Natural killer cell (primary cell): Measurements from ENCODE around the genes KRTAP2-3, KRT37 and KRT36.

- PRO-cap: no peak
Measured at GRCh38 chr17:40356500-40357677, 7.6 kb downstream of the GJD3 start.

DNA sequence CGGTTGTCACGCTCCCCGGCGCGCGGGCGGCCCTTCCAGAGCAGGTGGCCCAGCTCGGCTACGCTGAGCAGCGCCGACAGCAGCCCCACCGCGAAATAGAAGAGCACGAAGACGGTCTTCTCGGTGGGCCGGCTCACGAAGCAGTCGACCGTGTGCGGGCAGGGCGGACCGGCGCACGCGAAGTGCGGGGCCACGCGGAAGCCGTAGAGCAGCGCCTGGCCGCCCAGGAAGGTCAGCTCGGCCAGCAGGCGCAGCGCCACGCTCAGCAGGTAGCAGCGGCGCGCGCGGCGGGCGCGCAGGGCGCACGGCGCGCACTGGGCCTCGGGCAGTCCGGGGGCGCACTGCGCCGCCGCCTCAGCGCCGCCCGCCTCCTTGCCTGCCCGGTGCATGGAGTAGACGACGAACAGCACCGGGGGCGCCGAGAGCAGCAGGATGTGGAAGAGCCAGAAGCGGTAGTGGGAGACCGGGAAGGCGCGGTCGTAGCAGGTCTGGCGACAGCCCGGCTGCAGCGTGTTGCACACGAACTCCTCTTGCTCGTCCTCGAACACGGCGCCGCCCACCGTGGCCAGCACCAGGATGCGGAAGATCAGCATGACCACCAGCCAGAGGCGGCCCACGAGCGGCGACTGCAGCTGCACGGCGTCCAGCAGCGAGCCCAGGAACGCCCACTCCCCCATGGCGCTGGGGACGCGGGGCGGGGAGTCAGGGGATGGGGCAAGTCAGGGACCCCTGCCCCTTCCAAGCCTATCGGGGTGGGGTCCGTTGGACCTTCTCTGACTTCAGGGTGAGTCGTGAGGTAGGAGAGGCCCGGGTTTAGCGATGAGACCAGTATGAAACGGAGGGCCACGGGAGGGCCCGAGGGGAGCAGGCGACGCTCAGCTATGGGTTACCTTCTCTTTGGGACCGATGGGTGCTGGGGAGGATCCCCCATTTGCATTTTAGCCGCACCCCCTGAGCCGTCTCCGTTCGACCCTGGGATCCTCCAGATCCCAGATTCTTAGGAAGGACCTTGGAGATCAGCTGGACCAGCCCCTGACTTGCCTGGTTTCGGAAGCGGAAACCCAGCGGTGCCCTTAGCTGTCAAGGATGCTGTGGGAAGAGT is 1.0 kb downstream of the GJD3 start:
- PRO-cap: no peak

GRCh38 chr17:40479973-40481098 is 21.1 kb downstream of the TNS4 start:
- PRO-cap: bidirectional peak, plus-strand start at chr17:40480735, minus-strand start at chr17:40480714

- PRO-cap: no peak
Measured at GRCh38 chr17:40490289-40491381, 10.8 kb downstream of the TNS4 start.

DNA sequence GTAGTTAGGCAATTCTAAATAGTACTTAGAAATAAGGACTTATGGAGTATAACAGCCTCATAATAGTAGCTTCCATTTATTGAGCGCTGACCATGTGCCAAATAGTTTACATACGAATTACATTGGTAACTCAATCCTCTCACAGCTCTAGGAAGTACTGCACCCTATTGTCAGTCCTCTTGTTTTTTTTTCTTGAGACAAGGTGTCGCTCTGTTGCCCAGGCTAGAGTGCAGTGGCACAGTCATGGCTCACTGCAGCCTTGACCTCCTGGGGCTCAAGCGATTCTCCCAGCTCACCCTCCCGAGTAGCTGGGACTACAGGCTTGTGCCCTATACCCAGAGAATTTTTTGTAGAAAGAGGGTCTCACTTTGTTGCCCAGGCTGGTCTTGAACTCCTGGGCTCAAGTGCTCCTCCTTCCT is 3.0 kb downstream of the TNS4 start:
- PRO-cap: no peak

- PRO-cap: no peak
Measured at GRCh38 chr17:40509964-40510860, 8.8 kb upstream of the TNS4 start.

DNA sequence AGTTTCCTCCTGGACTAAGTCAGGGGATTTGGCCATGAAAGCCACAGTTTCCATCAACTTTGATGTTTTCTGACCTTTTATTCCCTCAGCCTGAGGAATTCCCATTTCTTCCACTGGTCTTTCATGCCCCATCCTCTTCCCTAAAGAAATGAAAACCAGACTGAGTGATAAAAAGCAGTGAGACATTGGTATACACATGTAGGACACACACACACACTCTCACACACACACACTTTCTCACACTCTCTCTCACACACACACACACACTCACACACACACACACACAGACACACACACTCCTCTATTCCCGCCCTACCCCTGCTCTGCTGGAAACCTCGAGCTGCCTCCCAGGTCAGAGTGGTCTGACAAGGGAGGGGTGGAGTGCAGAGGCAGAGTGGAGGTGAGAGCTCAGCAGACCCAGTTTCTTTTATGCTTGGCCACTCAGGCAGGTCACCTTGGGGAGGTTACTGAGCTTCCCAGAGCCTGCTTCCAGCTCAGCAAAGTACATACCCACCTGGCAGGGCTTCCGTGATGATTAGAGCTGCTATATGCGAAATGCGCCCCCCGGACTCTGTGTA is 30.8 kb downstream of the CCR7 start:
- PRO-cap: no peak

DNA sequence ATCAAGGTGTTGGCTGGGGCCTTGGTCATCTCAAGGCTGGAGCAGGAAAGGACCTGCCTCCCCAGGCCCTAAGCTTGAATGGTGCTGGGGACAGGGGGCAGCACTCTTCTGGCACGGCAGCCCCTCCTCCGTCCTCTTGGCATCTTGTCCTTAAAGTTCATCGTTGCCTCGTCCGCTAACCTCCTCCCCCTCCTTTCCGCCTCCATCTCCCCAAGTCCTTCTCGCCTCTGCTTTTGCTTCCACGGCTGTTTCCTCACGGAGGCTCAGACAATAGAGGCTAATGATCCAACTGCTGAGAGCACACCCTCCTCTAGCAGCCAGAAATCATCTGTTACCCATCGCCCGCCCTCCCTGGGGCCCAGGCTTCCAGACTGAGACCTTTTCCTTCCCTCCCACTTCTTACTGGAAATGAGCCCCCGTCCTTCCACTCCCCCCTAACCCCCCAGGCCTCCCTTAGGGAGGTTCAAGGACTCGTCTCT is 23.1 kb downstream of the CCR7 start:
- PRO-cap: no peak

DNA sequence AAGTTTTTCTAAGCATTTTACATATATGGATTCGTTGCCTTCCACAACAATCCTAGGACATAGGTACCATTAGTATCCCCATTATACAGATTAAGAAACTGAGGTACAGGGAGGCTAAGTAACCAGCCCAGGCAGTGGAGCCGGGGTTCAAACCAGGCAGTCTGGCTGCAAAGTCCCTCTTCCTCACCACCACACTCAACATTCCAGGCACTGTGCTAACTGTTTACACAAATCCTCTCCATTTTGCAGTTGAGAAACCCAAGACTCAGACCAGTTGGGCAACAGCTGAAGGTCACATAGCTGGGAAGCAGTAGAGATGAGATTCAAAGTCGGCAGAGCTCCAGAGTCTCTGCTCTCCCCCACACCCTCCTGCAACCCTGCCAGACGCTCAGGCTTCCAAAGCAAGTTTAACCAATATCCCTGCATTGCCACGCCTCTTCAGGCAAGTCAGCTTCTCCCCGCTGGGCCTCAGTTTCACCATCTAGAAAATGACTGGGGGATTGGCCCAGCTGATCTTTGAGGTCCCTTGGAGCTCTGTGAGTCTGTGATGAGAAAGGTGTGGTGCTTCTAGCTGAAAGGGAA is 14.1 kb downstream of the CCR7 start:
- PRO-cap: no peak

GRCh38 chr17:40558671-40559494 is 6.4 kb downstream of the CCR7 start:
- PRO-cap: no peak

DNA sequence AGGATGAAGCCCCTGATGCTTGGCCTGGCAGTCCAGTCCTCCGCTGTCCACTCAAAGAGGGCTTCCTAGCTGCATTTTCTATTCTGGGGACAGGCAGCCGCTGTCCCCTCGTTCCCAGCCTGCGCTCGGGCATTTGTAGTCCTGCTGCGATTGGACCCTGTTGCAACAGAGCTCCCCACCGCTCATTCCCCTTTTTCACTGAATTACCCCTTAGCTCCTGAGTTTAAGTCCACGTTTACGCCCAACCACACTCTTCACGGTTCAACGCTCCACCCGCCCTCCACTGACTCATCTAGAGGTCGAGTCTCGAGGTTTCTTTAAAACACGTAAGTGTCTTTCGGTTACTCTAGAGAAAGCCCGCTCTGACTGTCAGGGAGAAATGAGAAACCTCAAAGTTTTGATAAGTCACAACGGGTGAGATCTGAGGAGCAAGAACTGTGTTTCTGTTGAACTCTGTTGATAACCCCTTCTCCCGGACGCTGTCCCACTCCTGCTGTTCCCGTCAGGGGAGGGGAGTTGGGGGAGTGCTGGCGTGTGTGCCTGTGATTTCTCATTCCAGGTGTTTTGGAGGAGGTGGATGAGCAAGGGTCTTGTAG is 4.5 kb downstream of the CCR7 start:
- PRO-cap: bidirectional peak, plus-strand start at position 408 of the sequence, minus-strand start at position 200 of the sequence

- PRO-cap: no peak
Measured at GRCh38 chr17:40817964-40818618, 4.3 kb downstream of the KRT10 start.

- PRO-cap: no peak
Measured at GRCh38 chr17:40819495-40819836, 2.9 kb downstream of the KRT10 start.

- PRO-cap: no peak
Measured at GRCh38 chr17:41059908-41060181, at the start of gene KRTAP2-3. KRTAP2-3 (minus strand) TSS chr17:41060114.

- PRO-cap: no peak
Measured at GRCh38 chr17:41060182-41060662, 308 bp upstream of the KRTAP2-3 start.

GRCh38 chr17:41341327-41342079 is 9.1 kb downstream of the KRT33A start:
- PRO-cap: no peak

DNA sequence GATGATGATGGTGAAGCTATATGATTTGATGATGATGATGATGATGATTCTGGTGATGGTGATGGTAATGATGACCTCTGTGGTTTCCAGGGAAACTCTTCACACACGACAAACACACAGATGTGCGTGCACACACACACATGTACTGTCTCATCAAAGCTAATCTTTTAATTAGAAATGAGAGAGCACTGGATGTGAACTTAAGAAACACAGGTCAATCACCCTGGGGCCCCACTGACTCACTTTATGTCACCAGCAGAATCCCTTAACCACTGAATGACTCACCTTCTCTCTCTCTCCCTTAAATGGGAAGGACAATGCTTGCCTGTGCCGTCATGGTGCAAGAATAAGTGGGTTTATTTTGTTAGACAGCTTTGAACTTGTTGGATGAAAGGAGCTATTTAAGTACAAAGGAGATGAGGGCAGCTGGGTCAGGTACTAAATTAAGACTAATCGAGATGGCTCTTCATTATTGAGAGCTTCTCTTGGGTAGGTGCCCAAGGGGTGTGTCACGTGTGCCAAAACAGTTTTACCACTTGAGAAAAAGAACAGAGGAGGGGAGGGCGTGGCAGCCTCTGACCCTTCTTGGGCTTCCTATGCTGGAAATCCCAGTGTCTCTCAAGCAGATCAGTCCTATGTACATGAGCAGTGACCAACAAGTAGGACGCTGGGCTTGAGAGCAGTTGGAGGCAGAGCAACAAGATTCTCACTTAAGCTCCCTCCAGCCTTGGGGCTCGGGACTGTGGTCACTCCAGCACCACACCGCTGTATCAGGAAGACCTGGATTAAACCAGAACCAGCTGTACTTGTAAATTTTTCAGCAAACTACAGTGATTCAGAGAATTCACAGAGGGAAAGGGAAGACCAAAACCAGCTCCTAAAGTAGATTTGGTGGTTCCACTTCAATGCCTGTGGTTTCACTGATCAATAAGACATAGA is 6.7 kb upstream of the KRT31 start:
- PRO-cap: no peak

DNA sequence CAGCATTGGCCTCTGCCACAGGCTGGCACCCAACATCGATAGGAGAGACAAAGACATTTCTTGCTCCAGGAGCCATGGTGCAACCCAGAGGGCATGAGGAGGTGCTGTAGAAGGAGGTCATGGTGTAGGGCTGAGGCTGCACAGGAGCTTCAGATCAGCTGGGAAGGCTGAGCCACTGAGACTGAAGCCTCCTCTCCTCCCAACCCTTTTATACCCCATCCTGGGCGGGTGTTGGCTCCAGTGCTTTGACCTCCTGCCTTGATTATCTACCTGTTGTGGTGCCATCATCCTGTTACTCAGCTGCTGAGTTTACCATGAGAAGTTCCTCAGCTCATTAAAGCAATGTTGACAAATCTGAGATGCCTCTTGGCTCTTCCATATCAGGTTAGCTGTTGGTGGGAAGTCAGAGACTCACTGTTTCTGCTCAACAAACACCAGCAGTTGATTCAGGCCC is at the start of gene KRT37:
Gene KRT37, minus strand, starts transcription at position 183 of the 454 bp plus-strand sequence.
- PRO-cap: no peak

DNA sequence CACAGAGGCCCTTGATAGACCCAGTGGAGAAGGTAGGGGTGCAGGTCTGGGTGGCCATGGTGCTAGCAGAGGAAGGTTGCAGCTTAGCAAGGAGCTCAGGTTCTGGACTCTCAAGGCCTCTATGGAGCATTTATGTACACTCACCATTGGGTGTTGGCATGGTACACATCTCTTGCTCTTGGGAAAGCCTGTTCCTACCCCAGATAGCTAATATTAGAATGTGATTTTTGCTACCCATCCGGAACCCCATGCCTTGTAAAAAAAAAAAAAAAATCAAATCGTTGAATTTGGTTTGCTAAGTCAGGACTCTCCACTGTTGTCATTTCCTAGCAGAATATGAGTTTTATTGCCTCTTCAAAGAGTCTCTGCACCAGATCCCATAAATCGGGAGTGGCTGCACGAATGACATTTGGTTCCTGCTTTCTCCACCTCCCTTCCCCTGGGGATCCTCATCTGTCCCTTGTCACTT is at the start of gene KRT36:
Gene KRT36, minus strand, starts transcription at position 104 of the 469 bp plus-strand sequence.
- PRO-cap: no peak

DNA sequence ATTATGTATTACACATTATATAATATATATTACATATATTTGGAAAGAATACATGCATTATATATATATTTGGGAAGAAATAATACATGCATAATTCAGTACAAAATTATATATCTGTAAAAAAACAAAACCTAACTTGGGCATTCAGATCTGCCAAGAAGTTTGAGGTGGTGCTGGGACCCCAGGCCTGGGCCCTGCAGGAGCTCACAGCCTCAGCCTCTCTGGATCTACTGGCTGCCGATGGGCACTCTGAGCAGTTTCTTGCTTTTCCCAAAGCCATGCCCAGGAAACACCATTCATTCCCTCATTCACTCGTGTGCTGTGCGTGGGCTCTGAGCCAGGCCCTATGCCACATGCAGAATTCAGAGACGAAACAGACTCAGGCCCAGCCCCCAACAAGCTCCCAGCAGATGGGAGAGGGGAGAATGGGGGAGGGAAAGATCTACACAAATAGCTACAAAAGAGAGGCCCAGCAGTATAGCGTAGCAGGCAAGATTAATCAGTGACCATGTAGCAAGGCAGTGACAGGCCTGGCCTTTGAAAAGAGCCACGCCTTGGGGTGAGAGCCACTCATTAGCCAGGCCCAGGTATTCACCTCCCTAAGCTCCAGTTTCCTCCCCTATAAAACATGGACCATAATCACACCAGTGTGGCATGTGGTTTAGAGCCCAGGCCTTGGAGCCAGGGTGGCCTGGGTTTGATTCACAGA is 16.2 kb upstream of the KRT19 start:
- PRO-cap: no peak